Umbilical cord (tissue), 2 donors: Measurements from ENCODE around the genes VPS13C and C2CD4A.

GRCh38 chr15:60355439-60356346 is 42.1 kb downstream of the ANXA2 start:
- RAMPAGE, long total RNA: no peak

DNA sequence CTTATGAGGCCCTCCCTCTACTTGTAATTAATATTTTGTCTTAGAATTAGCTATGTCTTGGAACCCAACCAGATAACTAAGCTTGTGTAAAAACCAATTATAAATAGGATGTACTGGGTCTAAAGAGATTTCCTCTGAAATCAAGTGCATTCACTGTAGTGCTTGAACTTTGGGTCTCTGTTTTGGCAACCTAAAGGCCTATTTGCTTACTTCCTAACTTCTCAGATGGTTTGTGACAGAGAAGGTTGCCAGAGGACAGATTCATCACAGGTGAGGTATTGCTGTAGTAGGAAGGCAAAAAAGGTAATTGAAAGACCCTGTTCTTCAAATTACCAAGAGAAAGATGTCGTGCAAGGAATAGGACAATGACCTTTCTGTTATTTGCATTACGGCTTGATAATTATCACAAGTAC is 80.4 kb upstream of the ICE2 start:
- RAMPAGE, long total RNA: no peak

GRCh38 chr15:60579569-60580500 is 100.9 kb upstream of the ICE2 start:
- RAMPAGE, long total RNA: no peak

- RAMPAGE, long total RNA: no peak
Measured at GRCh38 chr15:60592355-60593285, 113.7 kb upstream of the ICE2 start.

DNA sequence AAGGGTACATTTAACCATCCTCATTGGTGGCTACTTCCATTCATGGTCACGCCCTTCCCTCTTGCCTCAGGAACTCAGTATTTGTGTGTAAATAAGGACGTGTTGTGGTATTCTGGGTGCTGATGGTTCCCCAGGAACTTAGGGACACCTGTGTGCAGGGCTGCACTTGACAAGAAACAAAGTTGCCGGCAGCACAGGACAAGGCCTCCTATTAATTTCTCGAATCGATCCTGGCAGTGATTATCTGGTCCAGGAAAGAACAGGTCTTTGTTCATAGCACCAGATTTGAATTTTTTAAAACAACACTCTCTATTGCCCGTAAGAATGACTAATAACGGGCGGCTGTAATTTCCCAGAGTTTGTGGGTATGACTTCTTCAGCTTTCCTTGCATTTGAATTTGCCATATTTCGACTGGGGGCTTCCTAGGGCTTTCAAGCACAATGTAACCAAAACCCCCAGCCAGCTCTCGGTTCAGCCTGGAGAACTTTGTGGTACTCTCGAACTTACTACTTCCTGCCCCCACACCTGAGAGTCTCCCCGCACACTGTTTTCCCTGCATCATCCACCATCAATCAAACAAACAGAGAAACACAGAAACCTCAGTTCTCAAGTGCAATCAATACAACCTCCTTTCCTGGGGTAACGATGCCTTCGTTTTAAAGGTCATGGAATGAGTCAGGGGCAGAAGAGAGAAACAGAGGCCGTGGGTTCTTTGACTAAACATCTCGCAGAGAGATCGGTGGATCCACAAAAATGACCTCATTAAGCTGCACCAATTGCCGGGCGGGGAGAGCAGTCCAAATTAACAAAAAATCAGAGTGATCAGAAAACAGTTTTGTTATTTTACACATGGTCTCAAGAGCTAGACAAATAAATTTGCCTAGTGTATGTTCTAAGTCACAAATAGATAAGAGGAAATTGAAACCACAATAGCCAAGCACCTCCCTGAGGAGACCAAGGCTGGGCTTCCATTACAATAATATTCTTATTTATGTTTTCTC is 241.8 kb upstream of the ICE2 start:
- RAMPAGE, long total RNA: no peak

DNA sequence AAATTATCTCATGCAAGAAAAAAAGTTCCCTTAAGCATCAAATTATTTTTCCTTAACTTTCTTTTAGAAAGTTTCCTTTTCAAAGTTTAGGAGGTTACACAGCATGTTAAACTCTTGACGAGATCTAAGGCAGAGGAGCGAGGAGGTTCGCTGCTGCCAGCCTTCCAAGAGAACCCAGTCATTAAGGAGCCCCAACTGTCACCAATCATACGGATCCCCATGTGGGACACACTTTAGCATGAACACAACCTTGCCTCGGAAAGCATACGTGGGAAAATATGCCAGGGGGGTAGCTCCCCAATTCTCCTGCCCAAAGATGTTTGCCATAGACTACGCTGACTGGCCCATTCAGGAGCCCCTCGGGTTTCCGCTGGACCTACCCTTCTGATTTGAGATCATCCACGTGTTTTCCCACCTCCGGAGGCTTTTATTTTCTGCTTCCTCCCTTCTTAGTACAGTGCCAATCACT is 284.5 kb upstream of the ICE2 start:
- RAMPAGE, long total RNA: no peak

- RAMPAGE, long total RNA: no peak
Measured at GRCh38 chr15:60776405-60776780, 297.5 kb upstream of the ICE2 start.

DNA sequence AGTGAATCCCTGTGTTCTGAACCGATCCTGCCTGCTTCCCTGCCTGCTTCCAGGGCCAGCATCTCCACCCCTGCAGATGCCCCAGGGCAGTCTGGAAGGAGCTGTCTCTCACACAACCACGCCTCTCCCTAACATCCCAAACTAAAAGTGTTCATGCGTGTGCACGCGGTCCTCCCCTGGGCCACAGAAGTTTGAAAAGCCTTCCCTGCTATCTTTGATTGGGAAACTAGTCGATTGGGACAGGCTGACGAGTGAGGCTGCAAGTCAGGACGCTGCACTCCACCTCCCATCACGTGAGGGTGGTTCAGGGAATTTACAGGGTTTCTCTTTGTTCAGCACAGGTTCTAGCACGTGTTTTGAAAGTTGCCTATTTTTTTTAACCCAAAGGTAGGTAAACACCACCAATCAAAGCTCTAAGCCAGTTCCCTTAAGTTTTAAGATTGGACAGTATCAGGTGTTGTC is 341.0 kb upstream of the ICE2 start:
- RAMPAGE, long total RNA: no peak

DNA sequence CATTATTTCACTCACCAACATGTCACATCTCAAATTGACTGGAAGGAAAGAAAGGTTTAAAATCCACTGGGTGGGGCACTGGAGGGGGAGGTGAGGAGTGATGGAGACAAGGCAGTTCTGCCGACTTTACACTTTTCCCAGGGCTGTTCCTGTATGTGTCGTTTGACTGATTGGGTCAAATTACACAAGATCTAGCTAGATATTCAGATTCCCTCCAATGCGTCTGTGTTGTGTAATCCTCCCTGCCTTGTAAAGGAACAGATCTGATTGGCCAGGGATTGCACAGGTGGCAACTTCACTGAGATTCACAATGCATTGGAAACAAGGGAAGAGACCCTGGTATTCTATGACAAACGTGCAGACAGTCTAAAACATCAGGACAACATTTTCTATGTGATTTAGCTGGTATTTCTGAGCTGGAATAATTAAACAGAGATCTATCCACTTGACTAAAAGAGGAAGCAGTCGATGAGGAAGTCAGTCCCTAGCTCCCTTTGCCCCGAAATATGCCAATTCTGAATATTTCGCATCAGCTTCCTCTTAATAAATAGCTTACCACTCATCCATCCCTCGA is 313.0 kb downstream of the RORA start:
- RAMPAGE, long total RNA: no peak

- RAMPAGE, long total RNA: no peak
Measured at GRCh38 chr15:61102500-61102927, 126.6 kb downstream of the RORA start.

DNA sequence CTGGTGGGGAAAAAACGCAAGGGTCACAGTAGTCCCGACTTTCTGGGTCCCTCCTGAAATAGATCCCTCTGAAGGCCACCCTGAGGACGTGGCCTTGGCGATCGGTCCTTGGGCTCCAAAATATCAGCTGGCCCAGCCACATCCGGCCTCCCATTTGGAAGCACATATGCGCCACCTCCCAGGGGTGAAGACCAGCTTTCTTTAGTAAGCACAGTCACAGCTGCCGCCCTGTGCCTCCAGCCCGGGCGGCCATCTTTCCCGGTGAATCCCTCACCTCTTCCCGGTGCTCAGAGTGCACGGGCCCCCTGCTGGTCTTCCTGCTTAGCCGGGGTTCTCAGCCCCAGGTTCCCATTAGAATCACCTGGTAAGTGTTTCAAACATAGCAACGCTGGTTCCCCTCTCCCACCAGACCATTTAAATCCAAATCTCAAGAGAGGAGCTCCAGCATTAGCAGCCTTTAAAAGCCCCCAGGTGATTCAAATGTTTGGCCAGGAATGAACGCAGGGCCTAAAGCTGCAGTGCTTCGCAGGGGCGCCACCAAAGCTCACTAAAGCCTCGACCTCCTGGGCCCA is 232.2 kb downstream of the VPS13C start:
- RAMPAGE, long total RNA: no peak

DNA sequence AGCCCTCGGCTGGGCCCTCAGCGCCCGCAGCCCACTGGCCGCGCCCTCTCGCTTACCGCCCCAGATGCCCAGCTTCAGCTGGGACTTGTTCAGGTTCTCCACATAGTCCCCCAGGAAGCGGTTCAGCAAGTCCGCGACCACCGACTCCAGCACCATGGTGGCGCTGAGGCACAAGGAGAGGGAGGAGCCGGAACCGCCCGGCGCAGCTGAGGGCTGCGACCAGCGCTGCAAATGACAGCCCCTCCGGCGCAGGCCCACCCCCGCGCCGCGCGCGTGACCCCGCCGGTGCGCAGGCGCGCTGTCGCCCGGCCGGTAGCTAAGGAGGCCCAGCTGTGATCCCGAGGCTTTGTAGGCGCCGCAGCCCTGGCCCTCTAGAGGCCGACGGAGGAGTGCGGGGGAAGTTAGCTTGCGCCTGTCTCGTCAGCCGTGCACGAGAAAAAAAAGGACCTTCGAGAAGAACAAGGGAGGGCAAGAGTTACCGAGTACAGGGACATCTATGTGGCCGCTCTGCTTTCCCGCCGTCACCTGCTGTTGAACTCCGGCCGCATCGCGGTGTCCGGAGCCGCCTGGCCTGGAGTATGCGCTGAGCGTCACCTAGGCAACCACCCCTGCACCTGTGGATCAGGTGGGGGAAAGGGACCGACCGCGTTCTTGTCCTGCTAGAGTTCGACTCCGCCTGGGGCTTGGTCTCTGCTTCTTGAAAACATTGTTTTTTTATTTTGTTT is at the start of gene VPS13C:
Gene VPS13C (minus strand): TSS at position 229 of the 725 bp plus-strand sequence.
- RAMPAGE, long total RNA: start-site peak on the minus strand centred at position 216 of the sequence, 89 bp wide, 132 and 84 reads in 2 replicates

- RAMPAGE, long total RNA: no peak
Measured at GRCh38 chr15:62066557-62067100, at the start of gene C2CD4A. TSS of gene C2CD4A (plus strand) at chr15:62066977.

DNA sequence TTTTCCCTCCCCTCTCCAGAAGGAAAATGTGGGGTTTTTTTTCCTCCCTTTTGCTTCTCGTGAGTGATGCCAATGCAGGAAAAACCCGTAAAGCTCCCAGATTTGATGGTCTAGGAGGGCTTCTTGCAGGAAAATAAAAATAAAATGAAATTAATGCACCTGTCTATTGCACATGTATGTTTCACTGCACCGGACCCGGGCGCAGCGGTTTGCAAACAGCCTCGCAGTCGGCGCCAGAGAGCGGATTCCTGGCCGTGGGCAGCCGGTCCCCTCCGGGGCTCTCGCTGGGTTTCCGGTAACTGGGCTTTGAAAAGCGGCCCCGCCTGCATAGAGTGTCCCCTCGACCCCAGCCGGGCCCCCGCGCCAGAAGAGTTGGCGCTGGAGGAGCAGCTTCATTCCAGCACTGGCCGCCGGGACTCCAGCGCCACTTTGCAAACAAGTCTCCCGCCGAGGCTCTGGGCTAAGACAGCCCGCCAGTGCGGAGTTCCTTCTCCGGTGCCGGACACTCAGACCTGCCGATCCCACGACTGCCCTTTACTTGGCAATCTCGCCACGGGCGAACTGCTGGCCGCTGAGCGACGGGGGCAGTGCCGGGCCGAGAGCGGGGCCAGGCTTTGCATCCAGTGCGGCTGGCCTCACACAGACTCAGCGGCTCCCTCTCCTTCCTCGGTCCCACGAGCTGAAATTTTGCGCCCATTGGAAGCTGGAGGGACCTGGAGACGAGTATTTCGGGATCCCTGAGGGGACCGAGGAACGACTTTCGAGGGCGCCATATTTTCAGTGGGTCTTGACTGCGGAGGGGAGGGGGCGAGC is 613 bp downstream of the TLN2 start:
- RAMPAGE, long total RNA: no peak

DNA sequence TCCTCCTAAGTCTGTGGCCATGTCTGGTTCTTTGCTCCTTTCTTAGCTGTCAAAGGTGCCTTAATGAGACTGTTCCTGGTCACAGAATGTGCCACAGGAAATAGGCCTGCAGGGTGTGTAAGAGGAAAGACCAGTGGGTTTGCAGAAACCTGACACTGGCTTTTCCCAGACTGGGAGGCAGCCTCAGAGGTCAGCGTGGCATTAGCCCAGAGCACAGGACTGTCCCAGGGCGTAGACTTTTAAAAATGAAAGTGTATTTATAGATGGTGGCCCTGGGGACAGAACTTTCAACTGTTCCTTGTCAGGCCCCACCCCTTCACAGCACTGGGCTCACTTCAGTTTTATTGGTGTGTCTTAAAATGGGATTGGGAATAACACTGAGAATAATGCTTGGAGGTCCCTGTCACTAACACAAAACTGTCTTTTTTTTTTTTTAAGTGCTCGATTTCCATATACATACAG is 82.6 kb downstream of the TLN2 start:
- RAMPAGE, long total RNA: no peak

GRCh38 chr15:62545877-62546724 is 155.8 kb downstream of the TLN2 start:
- RAMPAGE, long total RNA: no peak

GRCh38 chr15:62833251-62833747 is 209.2 kb upstream of the TPM1 start:
- RAMPAGE, long total RNA: no peak

GRCh38 chr15:62880350-62880798 is 162.2 kb upstream of the TPM1 start:
- RAMPAGE, long total RNA: no peak

- RAMPAGE, long total RNA: no peak
Measured at GRCh38 chr15:62898881-62899570, 143.5 kb upstream of the TPM1 start.

DNA sequence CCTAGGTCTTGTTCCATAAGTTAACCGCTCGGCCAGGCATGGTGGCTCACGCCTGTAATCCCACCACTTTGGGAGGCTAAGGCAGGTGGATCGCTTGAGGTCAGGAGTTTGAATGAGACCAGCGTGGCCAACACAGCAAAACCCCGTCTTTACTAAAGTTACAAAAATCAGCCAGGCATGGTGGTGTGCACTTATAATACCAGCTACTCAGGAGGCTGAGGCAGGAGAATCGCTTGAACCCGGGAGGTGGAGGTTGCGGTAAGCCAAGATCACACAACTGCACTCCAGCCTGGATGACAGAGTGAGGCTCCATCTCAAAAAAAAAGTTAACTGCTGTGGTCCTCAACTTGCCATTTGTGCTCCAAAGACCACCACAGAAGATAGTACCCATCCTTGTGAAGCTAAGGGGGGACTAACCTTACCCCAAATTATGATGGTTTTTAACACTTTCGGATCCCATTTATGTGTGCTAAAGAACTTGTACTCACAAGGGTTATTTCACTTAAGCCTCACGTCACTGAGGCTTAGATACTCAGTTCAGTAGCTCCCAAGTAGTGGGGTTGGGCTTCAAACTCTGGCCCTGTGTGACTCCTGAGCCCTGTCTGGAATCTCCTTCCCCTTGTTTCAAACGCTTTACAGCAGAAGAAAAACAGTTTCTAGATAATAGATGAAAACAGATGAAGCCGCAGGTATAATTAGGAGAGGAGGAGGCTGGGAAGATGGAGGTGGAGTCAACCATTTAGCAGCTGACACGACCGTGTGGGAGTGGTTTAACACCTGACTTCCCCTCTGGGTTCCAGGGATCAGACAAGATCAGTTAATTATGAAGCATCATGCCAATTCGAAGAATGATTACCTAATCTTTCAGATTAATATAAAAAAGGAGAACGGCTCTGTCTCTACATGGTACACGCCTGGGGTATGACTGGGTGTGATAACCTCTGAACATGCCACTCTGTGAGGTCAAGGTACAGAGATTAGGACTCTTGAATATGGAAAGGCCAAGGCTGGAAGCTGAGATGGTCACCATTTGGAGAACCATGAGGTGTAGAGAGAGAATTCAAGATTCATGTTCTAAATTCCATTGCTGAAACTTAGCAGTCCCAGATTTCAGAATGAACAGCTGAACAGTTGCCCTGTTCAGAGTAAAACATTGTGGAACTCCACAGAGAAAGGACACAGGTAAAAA is 30.9 kb downstream of the TPM1 start:
- RAMPAGE, long total RNA: no peak